ENCODE measurements around a stretch of chr3.

- PRO-cap = no peak
Measured at GRCh38 chr3:48414678-48415620, 14.9 kb downstream of the PLXNB1 start.

GRCh38 chr3:48466716-48467690 is 973 bp downstream of the TREX1 start:
- PRO-cap = no peak

GRCh38 chr3:48468311-48468829 is 2.3 kb downstream of the TREX1 start:
- PRO-cap = no peak

GRCh38 chr3:48472319-48472553 is 6.2 kb downstream of the TREX1 start:
- PRO-cap = no peak

GRCh38 chr3:48502516-48503006 is 1.4 kb downstream of the SHISA5 start:
- PRO-cap = no peak

- PRO-cap = no peak
Measured at GRCh38 chr3:48566595-48567068, 3.1 kb upstream of the UCN2 start.

DNA sequence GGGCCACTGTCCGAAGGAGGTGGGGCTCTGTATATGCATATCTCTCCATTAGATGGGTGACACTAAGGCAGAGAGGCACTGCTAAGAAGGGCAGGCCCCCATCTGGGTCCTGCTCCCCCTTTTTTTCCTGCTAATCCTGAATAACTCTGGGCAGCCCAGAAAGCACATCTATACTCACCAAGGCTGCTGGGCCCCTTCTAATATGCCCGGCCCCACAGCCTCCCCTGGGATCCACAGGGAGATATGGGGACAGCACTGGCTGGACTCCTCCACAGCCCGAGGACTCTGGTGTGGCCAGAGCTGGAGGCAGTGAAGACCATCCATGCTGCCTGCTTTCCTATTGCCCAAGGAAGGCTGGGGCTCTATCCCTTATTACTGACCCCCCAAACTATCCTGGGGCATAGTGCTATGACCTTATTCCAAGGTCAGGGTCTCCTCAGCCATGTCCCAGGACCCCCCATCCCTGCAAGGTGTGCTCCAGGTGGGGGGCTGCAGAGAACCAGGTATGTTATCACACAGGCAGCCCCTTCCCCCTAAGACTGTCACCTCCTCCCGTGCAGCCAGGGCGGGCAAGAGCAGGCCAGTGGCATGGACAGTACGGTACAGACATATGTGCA is 1.3 kb upstream of the COL7A1 start:
- PRO-cap = no peak

GRCh38 chr3:48598617-48599631 is 3.8 kb upstream of the COL7A1 start:
- PRO-cap = no peak

- PRO-cap = unidirectional peak, plus-strand start at chr3:48618826
Measured at GRCh38 chr3:48618461-48618902, 3.1 kb downstream of the TMEM89 start.

GRCh38 chr3:48655365-48655968 is 7.2 kb downstream of the CELSR3 start:
- PRO-cap = no peak

DNA sequence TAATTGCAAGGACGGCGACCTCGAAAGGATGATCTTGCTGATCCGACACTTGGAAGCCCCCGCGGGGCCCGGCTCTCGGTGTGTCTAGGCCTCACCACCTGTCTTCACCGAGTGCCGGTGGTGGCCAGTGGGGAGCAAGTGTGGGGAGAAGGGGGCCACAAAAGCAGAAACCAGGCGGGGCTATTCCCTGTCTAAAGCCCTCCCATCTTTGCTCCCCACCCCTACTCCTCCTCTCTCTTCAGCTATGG is 456 bp upstream of the NCKIPSD start:
- PRO-cap = no peak

DNA sequence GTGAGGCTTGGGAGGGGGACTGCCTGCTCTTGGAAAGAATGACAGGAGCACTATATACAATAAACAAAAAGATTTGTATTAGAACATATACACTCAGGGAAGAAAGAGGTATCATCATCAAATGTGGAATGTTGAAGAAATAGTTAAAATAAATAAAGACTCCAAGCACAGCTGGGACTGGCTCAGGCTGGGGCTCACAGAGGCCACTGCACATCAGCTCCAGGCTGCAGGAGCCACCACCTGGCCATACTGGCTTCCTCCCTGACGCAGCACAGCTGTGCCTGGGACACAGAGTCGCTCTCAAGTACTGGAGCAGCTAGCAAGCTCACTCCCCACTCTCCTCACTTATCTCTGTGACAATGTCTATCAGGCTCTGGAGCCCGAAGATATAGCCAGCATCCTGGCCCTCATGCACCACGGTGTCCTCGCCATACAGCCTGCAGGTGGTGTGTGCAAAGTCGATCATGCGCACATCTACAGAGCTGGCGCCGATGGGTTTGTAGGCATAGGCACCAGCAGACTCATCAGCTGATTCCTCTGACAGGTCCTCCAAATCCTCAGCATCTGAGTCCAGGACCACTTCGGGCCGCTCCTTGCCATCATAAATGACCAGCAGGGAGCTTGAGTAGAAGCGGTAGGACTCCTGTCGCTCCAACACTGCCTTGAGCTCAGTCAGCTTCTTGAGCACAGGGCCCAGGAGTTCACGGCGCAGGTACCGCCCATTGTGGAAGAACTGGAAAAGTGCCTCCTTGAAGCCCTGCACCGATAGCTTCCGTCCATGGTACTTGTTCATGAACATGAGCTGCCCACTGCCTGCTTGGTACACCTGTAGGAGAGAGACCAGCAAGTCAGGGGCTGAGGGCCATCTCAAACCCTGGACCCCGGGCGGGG is 2.5 kb upstream of the NCKIPSD start:
- PRO-cap = no peak

- PRO-cap = no peak
Measured at GRCh38 chr3:48692312-48692733, 6.6 kb upstream of the NCKIPSD start.

GRCh38 chr3:48726323-48726615 is 9.2 kb upstream of the IP6K2 start:
- PRO-cap = no peak

DNA sequence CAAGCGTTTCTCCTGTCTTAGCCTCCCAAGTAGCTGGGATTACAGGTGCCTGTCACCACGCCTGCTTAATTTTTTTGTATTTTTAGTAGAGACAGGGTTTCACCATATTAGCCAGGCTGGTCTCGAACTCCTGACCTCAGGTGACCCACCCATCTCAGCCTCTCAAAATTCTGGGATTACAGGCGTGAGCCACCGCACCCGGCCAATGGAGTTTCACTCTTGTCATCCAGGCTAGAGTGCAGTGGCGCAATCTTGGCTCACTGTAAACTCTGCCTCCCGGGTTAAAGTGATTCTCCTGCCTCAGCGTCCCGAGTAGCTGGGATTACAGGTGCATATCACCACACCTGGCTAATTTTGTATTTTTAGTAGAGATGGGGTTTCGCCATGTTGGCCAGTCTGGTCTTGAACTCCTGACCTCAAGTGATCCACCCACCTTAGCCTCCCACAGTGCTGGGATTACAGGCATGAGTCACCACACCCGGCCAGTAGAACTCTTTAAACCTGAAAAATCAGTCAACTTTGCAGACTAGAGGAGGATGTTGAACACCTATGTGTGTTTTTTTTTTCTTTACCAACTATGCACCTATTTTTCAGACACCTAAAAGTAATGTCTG is 7.8 kb downstream of the ARIH2 start:
- PRO-cap = no peak

- PRO-cap = no peak
Measured at GRCh38 chr3:49025810-49026715, 3.1 kb downstream of the IMPDH2 start.

DNA sequence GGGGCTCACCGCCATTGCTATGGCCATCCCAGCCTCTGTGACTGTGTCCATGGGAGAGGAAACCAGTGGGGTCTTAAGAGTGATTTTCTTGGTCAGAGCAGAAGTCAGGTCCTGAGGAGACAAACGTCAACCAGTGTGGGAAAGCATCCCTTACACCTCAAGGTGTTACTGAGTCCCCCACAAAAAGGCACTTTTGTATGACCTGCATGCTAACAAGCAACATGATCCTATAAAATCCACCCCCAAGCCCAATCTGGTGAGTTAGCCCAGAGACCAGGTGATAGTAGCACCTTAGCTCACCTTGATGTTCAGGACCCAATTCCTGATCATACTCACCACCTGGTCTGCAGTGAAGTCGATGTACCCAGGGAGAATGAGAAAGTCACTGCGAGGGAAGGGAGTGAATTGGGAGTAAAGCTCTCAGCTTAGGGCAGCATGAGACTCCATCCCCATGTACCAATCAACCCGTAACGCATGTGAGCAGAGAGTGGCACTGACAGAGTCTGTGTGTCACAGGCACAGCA is 714 bp downstream of the IMPDH2 start:
- PRO-cap = no peak

- PRO-cap = no peak
Measured at GRCh38 chr3:49029898-49030769, 936 bp upstream of the IMPDH2 start.

GRCh38 chr3:49173216-49174038 is 2.0 kb downstream of the KLHDC8B start:
- PRO-cap = no peak

GRCh38 chr3:49198161-49198469 is 1.2 kb upstream of the IHO1 start:
- PRO-cap = no peak

Measured in ileum (tissue), 1 donor.